Daoy (cell line): ENCODE measurements around the genes SPATA45 and FLVCR1.

GRCh38 chr1:212057842-212059183, 22.8 kb downstream of the DTL start:
- RAMPAGE, long total RNA = no peak

GRCh38 chr1:212153608-212154138, 118.1 kb downstream of the DTL start:
- RAMPAGE, long total RNA = no peak

DNA sequence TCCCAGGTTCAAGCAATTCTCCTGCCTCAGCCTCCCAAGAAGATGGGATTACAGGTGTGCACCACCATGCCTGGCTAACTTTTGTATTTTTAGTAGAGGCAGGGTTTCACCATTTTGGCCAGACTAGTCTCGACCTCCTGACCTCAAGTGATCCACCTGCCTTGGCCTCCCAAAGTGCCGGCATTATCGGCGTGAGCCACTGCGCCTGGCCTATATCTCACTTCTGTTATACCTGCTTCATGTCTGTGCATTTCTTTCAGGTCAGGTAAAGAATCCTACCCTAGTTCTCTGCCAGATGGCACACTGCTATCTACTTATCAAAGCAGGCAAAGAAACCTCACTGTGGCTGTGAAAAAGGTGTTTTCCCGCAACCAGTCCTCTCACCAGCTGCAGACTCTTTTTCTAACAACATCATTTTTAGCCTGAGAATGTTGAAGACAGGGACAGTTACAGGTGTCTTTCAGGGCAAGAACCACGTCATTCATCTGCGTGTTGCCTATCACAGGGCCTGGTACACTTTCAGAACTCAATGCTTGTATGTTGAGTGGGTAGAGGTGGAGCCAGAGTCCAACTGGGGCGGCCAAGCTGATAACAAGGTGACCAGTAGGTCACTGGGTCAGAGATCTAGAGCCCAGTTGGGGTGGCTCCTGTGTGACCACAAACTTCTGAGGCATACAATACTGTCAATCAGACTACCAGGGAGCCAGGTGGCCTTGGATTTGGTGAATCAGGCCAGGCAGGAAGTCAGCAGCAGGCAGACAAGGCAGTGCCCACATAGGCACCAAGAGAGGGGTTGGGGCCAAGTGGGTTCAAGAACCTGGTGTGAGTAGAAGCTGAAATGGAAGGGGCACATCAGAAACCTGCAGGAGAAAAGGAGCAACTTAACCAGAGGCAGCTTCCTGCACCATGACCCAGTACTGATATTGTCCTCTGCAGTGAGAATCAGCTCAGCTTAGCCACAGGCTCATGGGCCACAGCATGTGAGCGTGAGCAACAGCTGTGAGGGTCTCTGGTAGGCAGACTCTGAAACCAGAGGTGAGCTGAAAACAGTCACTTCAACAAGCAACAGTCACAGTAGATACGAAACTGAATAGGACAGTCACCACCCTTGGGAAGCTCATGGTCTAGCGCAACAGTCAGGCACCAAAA, 123.5 kb downstream of the DTL start:
- RAMPAGE, long total RNA = no peak

DNA sequence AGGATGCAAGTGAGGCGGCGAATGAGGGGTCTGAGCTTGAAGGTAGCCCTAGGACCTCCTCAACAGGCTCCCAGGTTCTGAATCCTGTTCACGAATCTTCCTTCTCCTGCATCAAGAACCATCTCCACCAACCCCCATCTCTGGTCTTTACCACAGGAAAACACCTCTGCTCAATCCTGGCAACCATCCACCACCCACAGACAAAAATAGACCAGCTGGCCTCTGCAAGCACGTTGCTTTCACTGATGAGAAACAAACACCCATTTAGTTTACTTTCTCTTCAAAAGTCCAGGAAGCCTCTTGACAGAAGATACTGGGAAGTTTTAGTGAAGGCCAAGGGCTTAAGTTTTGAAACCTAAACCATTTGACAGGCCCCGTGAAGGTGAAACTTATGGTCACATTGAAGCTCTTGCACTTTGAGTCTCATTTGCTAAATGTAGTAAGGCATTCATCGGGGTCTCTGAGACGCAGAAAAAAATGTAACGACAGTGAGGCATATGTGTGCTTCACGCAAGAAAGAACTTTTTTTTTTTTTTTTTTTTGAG, 122.6 kb upstream of the PPP2R5A start:
- RAMPAGE, long total RNA = no peak

DNA sequence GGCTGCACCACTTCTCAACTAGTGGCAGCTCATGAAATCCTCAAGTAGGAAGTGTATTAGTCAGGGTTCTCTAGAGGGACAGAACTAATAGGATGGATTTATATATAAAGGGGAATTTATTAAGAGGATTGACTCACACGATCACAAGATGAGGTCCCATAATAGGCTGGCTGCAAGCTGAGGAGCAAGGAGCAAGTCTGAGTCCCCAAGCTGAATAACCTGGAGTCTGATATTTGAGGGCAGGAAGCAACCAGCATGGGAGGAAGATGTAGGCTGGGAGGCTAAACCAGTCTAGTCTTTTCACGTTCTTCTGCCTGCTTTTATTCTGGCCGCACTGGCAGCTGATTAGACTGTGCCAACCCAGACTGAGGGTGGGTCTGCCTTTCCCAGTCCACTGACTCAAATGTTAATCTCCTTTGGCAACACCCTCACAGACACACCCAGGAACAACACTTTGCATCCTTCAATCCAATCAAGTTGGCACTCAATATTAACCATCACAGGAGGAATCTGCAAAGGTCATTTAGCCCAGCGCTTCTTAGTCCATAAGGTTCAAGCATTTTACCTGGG, 52.9 kb upstream of the PPP2R5A start:
- RAMPAGE, long total RNA = no peak

DNA sequence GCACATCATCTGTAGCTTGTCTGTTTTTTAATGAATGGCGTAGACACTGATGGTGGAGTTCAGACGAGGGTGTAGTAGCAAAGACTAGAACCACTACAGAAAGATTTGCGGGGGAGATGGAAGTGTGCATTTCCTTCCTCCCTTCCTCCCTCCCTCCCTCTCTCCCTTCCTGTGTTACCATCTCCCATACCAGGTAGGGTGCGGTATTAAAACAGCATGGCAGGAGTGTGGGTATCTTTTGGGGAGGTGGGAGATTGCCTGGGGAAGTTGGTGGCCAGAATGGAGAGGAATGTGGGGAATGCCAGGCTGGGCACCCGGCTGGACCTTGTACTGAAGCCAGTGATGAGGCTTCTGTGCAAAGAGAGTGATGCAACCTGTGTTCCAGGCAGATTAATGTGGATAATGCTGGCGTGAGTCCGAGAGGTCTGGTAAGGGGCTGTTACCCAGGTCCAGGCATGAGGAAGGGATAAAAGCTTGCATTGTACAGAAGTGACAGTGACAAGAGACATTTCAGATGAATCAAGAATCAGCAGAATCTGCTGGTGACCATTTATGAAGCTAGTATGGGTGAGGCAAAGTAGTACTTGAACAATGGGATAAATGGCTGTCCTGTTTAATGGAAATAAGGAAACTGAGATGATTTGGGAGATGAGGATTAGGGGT, 30.3 kb upstream of the PPP2R5A start:
- RAMPAGE, long total RNA = no peak

DNA sequence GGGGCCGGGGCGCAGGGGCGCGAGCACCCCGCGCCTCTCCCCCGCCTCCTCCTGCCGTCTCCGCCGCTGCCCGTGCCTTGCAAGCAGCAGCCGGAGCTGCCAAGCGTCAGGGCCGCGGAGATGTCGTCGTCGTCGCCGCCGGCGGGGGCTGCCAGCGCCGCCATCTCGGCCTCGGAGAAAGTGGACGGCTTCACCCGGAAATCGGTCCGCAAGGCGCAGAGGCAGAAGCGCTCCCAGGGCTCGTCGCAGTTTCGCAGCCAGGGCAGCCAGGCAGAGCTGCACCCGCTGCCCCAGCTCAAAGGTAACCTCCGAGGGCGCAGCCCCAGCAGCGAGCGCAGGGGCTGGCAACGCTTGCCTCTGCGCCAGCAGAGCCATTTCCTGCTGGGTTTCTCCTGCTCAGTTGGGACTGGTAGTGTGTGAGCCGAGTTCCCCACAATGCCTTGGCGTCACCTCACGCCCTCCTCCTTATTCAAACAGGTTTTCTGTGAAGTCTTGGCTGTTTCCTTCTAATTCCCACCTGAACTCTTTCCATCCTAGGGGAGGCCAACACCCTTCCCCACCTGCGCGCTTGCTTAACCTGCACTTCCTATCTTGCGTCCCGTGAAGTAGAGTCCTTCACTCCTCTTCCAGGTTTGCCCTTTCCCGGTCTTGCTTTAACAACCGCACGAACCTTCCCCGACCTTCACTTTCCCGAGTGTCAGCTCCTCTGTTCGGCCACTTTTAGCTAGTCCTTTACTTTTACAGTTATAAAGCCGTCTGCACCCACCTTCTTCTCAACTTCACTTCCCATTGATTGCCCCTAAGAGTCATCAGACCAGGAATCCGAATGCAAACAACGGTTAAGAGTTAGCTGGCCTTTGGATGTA, 1.0 kb downstream of the PPP2R5A start:
- RAMPAGE, long total RNA = no peak

GRCh38 chr1:212295435-212296306, 10.5 kb downstream of the PPP2R5A start:
- RAMPAGE, long total RNA = no peak

GRCh38 chr1:212310157-212310470, 24.9 kb downstream of the PPP2R5A start:
- RAMPAGE, long total RNA = no peak

- RAMPAGE, long total RNA = no peak
These were observed 11.4 kb downstream of the BATF3 start for GRCh38 chr1:212688256-212688684.

GRCh38 chr1:212791184-212791630, 370 bp downstream of the NSL1 start:
- RAMPAGE, long total RNA = no peak

GRCh38 chr1:212827801-212828198, 19.6 kb downstream of the SPATA45 start:
- RAMPAGE, long total RNA = no peak

DNA sequence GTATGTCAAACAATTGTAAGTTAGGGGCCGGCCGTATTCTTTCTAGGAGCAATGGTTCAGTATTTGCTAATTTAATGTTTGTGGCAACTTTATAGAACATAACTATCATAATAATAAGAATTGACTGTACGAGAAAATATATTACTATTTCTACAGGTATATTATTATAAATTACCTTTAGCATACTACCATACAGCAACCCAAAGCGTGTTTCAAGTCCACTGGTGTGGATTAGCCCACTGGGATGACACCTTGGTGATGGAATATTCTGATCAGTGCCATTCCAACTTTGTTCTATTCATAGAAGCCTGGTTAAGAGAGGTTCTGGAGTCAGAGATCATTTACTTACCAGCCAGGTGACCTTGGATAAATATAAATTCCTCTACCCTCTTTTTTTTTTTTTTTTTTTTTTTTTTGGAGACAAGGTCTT, at the start of gene SPATA45:
Gene SPATA45 (minus strand): TSS at position 245 of the 430 bp plus-strand sequence.
- RAMPAGE, long total RNA = no peak

DNA sequence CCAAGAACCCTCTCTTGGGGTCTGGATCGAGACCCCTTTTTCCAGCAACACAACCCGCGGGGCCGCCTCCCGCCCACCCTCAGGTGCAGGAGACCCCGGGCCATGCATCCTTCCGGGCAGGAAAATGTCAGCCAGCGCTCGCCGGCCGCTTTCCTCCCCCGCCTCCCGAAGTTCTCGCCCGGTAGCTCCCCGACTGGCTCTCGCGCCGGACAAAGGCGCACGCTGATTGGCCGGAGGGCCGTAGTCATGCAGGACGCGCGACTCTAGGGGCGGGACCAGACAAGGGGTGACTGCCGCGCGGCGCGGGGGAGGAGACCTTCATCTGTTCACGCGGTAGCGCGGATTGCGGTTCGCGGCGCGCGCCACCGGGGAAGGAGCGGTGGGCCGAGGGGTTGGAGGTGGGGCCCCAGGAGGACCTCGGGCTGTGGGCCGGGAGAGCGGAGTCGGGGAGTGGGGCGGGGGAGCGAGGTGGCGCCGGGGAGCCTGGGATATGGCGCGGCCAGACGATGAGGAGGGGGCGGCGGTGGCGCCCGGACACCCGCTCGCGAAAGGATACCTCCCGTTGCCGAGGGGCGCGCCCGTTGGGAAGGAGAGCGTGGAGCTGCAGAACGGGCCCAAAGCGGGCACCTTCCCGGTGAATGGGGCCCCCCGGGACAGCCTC, at the start of gene FLVCR1:
Gene FLVCR1 (plus strand): TSS at position 313 of the 661 bp plus-strand sequence.
- RAMPAGE, long total RNA = no peak

DNA sequence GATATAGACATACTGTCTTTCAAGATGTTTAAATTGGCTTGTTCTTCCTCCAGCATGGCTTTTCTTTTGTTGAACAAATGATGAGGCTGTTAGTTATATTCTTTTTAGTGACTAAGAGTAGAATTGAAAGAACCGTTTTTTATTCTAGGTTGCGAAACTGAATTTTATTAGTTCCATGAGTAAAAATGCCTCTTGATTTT, 112.3 kb downstream of the RPS6KC1 start:
- RAMPAGE, long total RNA = no peak

DNA sequence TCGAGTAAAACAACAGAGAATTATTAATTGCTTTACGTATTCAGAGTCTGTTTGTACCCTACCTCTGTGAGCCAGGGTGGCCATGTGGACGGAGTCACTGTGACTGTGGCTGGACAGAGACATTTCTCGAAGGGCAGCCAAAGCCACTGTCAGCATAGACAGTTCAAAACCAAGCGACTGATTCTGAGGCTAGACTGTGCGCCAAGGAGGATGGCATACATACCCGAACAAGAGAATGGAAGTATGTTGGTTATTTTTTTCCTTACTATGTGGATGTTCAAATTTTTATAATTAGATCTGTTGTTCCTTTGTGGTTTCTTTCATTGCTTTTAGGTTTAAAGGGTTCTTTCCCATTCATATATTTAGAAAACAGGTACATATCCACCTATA, 390.9 kb upstream of the PROX1 start:
- RAMPAGE, long total RNA = no peak

DNA sequence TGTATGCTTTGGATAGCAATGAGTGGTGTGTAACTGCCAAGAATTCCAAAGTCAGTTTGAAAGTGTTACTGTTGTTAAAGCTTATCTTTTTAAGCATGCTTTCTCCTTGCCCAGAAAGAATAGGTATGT, 2.8 kb downstream of the PROX1 start:
- RAMPAGE, long total RNA = no peak

DNA sequence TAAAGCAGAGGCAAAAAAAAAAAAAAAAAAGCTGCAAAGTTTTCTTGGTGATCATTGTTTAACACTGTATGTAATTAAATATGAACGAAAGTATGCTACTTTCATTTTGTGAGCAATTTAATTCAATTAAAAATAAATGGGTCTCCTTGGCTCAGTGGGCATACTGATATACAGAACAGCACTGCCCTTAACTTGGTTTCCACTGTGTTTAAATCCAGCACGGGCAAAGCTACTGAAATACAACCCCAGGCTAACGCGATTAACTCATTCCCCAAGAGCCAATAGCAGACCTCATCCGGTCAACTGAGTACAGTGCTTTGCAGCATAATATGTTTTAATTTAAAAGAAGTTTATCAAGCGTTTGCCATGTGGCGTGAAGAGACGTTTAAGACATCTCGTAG, 118.5 kb downstream of the PROX1 start:
- RAMPAGE, long total RNA = no peak

DNA sequence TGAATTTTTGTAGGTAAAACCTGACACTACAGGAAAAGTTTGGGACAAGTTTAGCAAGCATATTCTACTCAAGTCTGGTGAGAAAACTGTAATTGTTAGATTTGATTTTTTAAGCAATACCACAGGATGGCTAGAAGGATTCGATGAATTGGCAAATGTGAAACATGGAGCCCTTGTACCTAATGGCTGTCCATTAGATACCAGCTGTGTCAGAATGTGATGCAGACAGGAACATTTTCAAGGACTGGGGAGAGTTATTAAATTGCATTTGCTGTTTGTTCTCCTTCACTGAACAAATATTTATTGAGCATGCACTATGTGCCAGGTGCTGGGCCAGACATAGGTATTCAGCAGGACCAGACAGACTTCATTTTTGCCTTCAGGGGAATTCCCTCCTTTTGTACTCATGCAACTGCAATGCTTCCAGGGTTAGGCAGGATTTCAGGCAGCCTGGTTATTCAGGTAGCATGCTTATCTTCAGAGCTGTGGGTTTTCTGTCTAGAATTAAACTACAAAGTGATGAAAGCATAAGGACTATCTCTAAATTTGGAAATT, 64.3 kb upstream of the SMYD2 start:
- RAMPAGE, long total RNA = no peak

GRCh38 chr1:214318814-214319481, 38.0 kb downstream of the SMYD2 start:
- RAMPAGE, long total RNA = no peak